Jejunum (tissue), 1 donor: ENCODE measurements around the genes GAB4, IL17RA and ATP6V1E1.

DNA sequence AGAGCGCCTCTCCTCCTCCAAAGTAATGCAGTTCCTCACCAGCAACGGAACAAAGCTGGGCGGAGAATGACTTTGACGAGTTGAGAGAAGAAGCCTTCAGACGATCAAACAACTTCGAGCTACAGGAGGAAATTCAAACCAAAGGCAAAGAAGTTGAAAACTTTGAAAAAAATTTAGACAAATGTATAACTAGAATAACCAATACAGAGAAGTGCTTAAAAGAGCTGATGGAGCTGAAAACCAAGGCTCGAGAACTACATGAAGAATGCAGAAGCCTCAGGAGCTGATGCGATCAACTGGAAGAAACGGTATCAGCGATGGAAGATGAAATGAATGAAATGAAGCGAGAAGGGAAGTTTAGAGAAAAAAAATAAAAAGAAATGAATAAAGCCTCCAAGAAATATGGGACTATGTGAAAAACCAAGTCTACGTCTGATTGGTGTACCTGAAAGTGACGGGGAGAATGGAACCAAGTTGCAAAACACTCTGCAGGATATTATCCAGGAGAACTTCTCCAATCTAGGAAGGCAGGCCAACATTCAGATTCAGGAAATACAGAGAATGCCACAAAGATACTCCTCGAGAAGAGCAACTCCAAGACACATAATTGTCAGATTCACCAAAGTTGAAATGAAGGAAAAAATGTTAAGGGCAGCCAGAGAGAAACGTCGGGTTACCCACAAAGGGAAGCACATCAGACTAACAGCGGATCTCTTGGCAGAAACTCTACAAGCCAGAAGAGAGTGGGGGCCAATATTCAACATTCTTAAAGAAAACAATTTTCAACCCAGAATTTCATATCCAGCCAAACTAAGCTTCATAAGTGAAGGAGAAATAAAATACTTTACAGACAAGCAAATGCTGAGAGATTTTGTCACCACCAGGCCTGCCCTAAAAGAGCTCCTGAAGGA lies 69.1 kb upstream of the CCT8L2 start:
- PRO-cap = no peak

- PRO-cap = no peak
Observed at GRCh38 chr22:17008146-17008382, at the start of gene GAB4. GAB4 (minus strand) TSS chr22:17008222.

- PRO-cap = bidirectional peak, plus-strand start at chr22:17084967, minus-strand start at chr22:17084826; unidirectional peak, plus-strand start at chr22:17085269
Observed at GRCh38 chr22:17084247-17085385, at the start of gene IL17RA. IL17RA (plus strand) TSS chr22:17085000.

DNA sequence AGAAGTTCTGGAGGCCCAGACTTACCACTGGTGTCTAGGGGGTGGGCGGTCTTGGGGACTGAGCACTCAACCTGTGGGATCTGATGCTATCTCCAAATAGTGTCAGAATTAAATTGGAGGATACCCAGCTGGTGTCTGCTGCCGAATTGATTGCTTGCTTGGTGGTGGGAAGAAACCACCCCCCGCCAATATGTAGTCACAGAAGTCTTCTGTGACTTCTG lies 7.5 kb downstream of the IL17RA start:
- PRO-cap = no peak

DNA sequence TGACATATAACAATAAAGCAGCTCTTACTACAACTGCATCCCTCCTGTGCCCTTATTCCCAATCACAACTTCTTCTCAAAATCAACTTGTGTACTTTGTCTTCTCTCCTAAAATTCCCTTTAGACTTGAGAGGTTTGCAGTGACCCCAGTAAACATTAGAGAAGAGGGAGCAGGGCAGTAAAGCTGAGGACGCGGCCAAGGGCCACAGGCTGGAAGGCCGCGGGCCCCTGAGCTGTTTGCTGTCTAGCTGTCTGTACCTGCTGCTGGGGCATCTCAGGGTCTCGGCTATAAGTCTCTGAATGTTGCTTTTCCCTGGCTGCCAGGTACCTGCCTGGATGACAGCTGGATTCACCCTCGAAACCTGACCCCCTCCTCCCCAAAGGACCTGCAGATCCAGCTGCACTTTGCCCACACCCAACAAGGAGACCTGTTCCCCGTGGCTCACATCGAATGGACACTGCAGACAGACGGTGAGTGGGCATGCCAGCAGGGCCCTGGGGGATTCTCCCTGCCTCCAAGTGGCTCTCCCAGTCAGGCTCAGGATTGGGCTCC lies 12.8 kb downstream of the IL17RA start:
- PRO-cap = no peak

GRCh38 chr22:17100189-17100825 lies 15.5 kb downstream of the IL17RA start:
- PRO-cap = no peak

DNA sequence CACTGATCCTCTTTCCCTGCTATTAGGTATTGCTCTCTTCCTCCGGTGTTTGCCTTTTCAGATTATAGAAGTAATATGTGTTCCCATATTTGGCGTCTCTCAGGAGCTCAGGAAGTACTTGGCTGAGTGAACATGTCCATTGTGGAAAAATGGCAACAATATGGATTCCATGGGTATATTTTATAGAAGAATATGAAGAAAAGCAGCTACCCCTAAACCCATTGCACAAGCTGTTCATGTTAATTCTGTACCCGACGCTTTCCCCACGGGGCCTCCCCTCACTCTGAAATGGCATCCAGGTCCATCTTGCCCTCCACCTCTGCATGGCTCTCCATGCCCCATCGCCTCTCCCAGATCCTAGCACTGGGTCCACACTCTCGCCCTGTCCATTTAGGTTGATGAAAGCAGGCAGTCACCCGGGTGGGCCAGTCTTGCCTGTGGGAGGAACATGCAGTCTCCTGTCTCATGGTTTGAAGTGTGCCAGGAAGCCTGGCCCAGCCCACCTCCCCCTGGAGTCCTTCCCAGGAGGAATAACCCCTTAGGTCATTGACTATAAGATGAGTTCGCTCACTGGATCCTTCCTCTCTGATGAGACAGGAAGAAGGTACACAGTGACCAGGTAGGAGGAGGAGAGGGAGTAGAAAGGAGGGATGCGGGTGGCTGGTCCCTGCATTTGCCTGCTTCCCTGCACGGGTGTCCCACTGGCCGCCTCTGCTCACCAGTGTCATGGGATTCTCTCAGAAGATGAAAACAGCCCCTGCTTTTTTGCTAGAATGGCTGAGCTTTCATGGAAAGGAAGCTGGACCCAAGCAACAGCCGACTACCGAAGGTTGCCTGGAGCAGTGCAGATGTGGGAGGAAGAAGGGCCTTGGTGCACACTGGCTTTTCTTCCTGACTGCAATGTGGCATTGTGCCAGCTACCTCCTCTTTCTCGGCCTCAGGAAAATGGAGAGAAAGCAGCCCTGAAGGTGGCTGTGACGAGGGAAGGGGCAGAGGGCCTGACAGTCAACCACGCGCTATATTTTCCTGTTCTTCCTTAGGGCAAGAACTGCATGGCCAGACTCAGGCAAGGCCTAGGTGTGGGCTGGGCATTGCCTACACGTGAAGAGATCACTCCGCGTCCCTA lies 6.8 kb downstream of the TMEM121B start:
- PRO-cap = no peak

GRCh38 chr22:17241916-17242630 lies 22.8 kb upstream of the ADA2 start:
- PRO-cap = no peak

DNA sequence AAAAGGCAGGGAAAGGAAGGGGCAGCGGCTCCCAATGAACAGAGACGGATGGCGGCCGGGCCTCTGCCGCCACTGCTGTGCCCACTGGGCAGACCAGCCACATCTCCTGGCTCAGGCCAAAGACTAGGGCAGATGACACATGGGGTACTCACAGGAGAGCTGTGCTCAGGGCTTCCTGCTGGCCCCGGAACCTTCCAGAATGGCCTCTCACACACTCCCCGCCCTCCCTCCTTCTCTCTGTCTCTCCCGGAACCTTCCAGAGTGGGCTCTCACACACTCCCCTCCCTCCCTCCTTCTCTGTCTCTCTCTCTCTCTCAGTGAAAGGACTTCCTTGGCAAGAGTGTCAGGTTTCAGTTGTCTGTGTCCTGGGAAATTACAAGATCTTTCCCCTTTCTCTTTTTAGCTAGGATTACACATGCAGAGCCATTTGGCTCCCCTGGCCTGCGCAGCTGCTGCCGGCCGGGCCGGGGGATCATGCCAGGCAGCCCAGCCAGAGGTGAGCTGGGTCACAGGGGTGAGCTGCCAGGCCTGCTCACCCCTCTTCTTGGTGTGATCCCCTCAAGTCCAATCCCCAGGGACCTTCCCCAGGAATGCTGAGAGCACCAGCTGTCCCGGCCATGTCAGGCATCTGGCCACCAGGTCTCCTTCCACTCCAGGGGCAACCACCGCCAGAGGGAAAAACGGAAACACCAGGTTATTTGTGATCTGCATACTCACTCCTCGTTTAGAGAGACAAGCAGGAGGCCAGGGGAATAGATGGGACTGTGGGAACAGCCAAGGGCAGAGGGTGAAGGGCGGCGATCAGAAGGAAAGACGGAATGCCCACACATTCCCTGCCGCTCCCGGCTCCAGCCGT lies 45.3 kb upstream of the ADA2 start:
- PRO-cap = unidirectional peak, plus-strand start at position 420 of the sequence

DNA sequence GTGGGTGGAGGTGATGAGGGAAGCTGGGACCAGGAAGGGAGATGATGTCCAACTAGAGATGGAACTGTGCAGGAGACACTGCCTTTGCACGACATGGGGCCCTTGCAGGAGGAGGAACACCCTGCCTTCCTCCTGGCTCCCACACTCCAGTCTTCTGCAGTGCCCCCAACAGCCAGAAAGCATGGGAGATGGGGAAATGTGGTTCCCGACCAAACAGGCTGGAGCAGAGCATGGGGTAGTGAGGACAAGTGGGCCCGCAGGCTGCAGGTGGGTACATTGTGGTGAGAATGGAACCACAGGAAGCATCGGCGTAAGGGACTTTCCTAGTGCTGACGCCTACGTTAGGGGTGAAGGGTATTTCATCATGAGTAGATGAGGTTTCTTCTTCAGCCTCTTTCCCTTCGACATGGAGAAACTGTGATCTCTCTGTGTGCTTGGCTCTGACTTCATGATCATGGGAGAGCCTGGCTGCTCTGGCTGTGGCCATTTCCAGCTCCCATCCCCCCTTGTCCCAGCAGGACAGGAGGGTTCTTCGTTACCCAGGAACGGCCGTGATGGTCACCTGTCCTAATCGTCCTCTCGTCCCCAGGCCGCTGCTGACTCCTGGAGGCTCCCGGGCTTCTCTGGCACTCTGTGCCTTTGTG lies 65.4 kb upstream of the CECR2 start:
- PRO-cap = no peak

DNA sequence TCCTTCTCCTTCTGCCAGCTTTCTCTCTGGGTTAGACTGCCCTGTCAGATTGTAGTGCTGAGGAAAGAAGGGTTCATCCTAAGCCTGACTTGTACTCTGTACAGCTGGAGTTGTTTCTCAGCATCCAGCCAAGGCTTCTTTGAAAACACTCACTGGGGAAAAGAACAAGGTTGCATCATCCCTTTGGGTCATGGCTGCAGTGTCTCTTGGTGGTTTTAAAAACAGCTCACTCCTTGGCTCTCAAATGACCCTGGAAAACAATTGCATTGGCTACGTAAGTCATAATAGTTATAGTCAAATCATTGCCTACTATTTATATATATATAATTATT lies 61.3 kb downstream of the CECR2 start:
- PRO-cap = no peak

GRCh38 chr22:17579475-17580029 lies 16.3 kb downstream of the SLC25A18 start:
- PRO-cap = no peak

DNA sequence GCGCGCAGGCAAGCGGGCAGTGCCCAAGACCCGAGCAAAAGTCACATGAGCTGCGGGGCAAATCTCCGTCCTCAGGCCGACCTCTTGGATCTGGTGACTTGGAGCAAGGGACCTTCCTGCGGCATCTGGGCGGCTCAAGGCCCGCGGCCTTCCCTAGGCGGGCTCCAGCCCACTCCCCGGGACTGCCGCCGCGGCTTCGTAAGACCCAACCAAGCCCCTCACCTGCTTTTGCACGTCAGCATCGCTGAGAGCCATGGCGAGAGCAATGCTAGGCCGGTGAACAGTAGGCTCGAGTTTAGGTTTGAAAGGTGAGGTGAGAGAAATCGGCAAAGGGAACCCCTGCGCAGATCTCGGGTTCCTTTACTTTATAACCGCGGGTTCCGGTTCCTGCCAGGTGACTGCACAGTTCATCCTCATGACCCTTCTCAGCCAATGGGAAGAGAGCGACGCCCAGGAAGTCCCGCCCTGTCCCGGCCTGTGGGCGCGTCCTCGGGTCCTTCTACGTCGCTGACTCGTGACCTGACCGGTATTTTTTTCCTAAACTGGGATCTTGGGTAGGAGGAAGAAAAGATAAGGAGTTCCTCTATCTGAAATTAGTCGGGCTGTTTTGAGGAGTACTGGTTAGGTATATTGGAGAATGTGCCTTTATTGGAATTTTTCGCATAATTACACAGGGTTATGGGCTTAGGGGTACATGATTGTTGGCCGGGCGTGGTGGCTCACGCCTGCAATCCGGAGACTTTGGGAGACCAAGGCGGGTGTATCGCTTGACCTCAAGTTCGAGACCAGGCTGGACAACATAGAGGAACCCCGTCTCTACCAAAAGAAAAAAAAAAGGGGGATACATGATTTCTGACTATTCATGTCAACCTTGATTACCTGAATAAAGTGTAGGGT lies at the start of gene ATP6V1E1:
ATP6V1E1 (minus strand) TSS at position 369 of the 897 bp plus-strand sequence.
- PRO-cap = bidirectional peak, plus-strand start at position 478 of the sequence, minus-strand start at position 355 of the sequence

GRCh38 chr22:17749112-17749432 lies 25.2 kb downstream of the BID start:
- PRO-cap = no peak

- PRO-cap = no peak
Observed at GRCh38 chr22:17775288-17775644, 997 bp upstream of the BID start.

- PRO-cap = no peak
Observed at GRCh38 chr22:17966200-17966904, 58.0 kb downstream of the MICAL3 start.

DNA sequence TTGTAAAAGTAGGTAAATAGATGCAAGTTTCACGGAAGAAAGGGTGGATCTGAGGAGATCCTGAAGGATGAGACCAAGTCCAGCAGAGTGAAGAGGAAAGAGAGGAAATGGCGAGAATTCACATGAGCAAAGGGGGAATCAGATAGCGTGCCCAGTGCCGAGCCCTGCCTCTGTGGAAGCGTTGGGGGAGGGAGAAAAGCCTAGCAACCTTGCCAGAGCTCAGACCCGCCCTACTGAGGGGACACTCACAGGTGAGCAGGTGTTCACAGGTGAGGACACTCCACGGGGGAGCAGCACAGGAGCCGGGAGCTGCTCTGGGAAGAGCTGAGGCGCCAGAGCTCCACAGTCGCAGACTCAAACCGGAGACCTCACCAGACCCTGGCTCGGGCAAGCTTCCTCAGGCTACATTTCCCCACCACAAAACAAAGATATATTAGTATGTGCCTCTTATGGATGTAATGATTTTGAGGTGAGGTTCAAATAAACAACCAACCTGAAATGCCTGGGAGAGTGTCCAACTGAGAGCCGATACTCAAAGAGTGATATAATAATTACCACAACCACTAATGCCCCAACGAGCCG lies 56.2 kb downstream of the MICAL3 start:
- PRO-cap = no peak

- PRO-cap = no peak
Observed at GRCh38 chr22:18028885-18029571, 4.7 kb upstream of the MICAL3 start.

DNA sequence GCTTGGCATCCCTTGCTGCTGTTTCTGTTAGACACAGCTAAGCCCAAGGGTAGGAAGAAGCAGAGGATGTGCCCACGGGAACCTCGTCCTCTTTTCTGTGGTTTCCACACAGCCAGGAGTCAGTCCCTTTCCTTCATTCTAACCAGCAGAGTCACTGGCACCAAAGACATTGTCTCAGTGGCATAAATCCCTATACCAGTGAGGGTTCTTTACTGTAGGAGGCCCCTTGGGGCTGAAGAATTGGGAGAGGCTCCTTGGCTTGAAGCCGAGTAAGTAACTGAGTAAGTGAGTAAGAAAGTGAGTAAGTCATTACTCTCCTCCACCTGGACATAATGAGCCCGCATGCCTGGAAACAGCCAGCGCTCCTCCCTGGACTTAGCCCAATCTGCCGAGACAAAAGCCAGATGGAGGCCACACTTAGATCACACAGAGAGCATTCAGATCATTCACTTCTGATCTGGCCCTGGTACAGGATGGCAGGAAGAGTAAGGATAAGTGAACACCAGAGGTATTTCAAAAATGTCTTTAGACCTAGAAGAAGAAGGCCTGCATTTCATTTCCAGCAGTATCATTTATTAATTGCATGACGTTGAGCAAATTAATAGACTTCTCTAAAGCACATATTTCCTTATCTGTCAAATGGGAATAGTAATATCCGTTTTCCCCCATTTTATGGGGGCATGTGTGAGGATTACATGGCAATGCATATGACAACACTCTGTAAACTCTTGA lies 8.1 kb upstream of the MICAL3 start:
- PRO-cap = no peak

DNA sequence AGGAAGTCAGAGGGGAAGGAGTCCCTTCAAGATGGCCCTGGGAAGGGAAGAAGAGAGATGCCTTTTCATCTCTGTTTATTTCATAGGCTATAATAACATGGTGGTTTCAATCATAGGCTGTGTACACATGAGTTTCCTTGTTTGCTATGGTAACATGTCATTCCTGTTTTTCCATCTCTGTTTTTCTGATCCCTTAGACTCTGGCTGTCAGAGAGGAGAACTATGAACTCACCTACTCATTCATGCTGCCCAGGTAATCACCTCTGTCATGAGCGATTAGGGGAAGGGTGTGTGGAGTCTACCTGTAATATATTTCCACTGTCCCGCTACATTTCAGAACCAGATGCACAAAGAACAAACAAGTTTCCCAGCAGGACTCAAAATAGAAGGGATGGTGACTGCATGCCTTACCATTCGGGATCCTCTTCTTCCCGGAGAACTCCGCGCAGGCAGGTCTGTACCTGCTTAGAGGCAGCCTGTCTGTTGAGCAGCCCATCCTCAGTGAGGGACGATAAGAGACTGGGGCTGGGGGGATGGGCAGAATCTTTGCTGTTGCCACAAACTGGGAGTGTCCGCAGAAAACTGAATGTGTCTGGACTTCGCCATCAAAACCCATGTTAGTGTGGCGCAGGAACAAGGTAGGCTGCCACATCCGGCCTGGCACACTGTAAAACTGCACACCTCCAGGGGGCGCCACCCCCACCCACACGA lies 7.1 kb upstream of the PEX26 start:
- PRO-cap = no peak